A172 (cell line): Measurements from ENCODE around the gene TBCE.

DNA sequence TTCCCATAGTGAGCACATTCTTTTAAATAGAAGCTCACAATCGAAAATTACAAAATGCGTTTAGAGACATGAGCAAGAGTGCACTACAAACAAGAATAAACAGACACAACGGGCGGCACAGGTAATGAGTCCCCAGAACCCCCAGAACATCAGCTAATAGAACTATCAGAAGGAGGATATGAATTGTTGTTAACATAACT lies 235.6 kb upstream of the IRF2BP2 start:
- RAMPAGE, long total RNA = no peak

- RAMPAGE, long total RNA = no peak
These were observed 253.2 kb downstream of the TOMM20 start for GRCh38 chr1:234875258-234876078.

GRCh38 chr1:234961704-234963085 lies 166.4 kb downstream of the TOMM20 start:
- RAMPAGE, long total RNA = no peak

GRCh38 chr1:234964955-234965567 lies 163.6 kb downstream of the TOMM20 start:
- RAMPAGE, long total RNA = no peak

- RAMPAGE, long total RNA = no peak
These were observed 159.6 kb downstream of the TOMM20 start for GRCh38 chr1:234968940-234969481.

DNA sequence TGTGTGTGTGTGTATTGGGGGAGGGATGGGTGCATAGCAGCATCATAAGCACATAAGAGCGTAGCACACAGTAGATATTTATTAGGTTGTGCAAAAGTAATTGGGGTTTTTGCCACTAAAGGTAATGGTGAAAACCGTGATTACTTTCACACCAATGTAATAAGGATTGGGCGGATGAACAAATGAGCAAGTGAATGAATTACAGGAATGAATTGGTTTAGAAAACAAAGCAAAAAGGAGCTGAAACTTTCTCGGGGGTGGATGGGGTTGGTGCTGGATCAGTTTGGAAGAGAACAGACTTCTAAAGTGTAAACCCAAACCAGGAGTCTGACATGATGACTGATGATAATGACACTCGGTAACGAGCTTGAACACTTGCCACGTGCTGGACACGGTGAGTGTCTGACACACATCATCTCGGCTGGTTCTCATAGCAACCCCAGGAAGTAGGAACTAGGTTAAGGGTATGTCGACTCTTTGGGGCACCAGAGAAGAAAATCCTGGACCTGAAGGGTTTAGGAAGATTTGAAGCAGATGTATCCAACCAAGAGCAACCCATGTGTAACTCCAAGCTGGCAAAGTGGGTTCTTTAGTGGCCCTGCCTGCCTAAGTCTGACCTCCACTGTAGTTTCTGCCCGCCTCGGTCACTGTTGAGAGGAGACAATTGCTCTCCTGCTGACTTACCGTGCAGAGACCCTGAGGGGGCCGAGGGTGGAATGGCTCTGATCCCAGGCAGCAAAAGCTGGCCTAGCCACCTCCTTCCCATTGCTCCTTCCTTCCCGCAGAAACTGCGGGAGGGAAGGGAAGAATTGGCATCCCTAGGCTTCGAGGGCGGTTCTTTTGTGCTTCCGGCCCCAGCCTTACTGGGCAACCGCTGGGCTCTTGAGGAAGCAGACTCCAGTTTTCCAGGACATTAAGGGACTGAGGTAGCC lies 156.2 kb downstream of the TOMM20 start:
- RAMPAGE, long total RNA = no peak

GRCh38 chr1:234976013-234977188 lies 152.2 kb downstream of the TOMM20 start:
- RAMPAGE, long total RNA = no peak

- RAMPAGE, long total RNA = no peak
These were observed 148.3 kb downstream of the TOMM20 start for GRCh38 chr1:234980413-234980699.

DNA sequence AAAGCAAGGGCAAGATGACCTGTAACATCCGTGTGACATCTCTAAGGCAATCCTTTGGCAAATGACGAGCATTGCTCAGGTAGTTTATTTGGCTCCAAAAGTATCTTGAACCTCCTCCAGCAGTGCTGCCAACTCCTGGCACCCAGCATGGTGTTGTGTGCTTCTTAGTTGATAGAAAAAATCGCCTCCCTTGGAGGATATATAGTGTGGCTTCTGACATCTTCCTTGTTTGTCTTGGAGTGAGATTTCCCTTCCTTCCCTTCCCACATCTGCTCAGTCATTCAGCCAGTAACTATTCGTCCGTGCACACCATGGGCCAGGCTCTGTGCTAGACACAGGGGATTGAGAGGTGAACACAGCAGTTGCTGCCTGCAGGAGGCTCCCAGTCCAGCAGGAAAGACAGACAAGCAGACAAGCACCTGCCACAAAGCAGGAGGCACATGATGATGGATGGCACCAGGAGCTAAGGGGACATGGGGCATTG lies 121.7 kb downstream of the TOMM20 start:
- RAMPAGE, long total RNA = no peak

- RAMPAGE, long total RNA = no peak
These were observed 53.7 kb downstream of the TOMM20 start for GRCh38 chr1:235074698-235075546.

DNA sequence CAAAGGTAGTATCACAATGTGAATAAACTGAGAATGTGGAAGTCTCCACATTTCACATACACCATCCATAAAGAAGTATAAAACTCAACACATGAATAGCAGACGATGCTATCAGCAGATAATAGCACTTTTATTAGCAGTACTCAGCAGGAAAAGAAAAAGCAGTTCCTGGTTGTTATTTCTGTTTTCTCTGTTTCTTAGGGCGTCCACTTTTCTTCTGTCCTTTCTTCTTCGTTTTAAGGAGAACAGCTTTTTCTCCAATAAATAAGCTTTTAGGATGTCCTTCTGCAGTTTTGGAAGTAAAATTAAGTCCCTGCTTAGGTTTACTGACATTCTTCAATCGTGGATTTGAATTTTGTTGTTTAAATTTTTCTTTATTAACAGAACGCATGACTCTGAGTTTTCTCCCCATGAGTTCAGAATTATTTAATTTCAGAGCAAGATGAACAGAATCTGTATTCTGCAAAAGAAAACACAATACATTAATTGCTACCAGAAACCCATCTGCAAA lies 3.0 kb upstream of the TOMM20 start:
- RAMPAGE, long total RNA = no peak

- RAMPAGE, long total RNA = no peak
These were observed 59.2 kb upstream of the RBM34 start for GRCh38 chr1:235220309-235220621.

DNA sequence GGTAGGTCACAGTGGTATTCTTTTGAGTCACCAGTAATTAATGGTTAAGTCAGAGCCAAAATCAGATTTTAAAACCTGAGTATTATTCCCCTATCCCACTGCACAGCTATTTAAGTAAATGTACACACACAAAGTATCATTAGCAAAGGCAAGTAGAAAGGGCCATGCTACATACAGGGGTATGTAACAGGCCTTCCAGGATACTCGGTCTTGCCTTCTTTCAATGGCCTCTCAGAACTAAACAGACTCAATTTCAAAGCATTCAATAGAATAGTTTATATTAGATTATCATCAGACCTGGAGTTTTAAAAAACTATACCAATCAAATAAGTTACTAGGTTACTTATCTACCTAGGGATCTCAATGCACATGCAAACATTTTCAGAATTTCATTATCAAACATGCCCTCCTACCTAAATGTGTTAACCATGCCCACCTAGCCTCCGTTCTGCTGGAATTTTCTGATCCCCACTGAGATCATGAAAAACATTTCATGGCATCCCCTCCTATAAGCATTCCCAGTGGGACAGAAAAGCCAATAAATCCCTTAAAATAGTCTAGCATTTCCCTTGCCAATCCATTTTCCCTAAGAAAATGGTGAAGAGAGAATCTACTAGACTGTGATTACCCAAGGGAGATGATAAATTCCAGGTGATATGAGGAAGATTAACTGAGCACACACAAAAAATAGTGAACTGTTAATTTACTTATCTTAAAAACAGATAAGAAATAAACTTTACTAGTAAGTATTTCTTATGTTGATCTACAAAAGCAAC lies 49.9 kb downstream of the ARID4B start:
- RAMPAGE, long total RNA = no peak

DNA sequence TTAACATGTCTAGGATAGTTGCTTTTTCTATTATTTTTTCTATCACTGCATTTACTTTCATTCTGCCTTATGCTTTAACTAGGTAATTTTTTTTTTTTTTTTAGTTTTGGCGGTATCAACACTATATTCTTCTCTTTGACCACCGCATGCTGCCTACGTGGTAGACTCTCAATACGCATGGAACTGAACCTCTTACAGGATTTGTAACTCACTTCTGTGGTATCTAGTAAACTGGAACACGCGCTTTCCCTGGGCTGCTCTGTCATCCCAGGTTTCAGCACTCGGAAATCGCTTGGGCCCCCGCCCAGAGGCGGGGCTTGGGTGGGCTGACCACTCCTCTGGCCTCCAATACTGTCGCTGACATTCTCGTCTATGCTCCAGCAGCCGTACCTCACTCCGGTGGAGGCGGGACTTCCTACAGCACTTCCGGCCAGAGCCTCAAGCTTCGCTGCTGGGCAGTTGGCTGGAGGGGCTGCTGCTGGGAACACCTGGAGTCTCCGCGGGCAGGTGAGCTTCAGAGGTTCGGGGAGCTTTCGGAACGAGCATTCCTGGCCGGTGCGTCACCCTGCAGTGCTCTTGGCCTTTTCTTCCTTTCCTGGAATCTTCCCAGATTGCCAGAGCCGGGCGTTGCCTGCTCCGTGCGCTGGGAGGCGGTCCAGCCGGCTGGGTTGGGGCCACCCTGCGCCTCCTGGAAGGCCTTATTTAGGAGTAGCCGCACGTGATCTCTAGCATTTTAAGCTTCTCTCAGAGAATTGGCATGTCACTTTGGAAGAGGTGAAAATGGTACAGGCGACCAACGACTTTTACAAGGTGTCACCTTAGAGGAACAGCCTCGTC lies at the start of gene TBCE:
TSS of gene TBCE (plus strand) at position 430 of the 837 bp plus-strand sequence.
- RAMPAGE, long total RNA = start-site peak on the plus strand centred at position 447 of the sequence, 32 bp wide, 208 and 174 reads in 2 replicates

- RAMPAGE, long total RNA = no peak
These were observed 14.5 kb downstream of the B3GALNT2 start for GRCh38 chr1:235489556-235490367.

DNA sequence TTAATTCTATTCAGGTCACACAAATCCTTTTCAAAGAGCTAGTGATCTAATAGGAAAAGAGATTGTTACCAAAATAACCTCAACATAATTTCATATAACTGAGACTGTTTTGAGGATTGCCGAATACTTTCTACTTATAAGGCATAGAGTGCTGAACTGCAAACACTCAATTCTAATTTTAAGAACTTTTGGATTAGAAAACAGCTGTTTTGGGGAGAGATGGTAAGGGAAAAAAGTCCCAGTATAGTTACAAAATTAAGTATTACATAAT lies 1.3 kb downstream of the B3GALNT2 start:
- RAMPAGE, long total RNA = no peak

DNA sequence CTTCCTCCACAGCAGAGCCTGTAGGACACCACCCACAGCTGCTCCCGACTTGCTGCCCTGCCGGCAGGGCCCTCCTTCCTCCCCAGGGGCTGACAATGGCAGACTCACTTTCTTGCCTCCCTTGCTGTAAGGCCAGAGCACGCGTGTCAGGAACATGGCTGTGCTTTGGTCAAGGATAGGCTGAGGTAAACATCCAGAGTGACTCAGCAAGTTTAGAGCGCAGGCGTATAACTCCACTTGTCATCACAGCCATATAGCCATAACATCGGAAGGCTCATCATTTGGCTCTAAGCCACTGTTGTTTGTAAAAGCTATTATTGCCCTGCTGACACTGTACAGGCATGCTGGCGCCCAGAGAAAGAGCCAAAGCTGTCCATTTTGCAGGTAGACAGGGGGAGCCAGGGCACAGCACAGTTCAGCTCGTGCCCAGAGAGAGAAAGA lies 60.7 kb downstream of the GNG4 start:
- RAMPAGE, long total RNA = no peak

DNA sequence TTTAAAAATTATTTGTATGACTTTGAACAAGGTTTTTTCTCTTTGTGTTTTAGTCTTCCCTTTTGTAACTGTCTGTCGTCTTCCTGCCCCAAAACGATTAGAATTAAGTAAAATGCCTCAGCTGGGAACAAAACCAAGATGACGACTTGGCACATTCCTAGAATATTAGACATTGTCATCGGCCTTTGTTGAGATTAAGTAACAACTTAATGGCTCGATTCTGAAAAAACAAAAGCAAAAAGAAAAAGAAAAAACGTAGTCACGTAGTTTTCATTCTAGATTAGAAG lies 17.1 kb downstream of the GNG4 start:
- RAMPAGE, long total RNA = no peak

- RAMPAGE, long total RNA = no peak
These were observed 68.9 kb upstream of the LYST start for GRCh38 chr1:235935480-235936214.

GRCh38 chr1:236021409-236021787 lies 43.5 kb downstream of the NID1 start:
- RAMPAGE, long total RNA = no peak